Subcutaneous preadipocyte (primary cell): Measurements from ENCODE around the genes ISLR and ARID3B.

GRCh38 chr15:72873601-72873930, 90.0 kb upstream of the ADPGK start:
- CAGE, long polyA plus RNA, result no peak

DNA sequence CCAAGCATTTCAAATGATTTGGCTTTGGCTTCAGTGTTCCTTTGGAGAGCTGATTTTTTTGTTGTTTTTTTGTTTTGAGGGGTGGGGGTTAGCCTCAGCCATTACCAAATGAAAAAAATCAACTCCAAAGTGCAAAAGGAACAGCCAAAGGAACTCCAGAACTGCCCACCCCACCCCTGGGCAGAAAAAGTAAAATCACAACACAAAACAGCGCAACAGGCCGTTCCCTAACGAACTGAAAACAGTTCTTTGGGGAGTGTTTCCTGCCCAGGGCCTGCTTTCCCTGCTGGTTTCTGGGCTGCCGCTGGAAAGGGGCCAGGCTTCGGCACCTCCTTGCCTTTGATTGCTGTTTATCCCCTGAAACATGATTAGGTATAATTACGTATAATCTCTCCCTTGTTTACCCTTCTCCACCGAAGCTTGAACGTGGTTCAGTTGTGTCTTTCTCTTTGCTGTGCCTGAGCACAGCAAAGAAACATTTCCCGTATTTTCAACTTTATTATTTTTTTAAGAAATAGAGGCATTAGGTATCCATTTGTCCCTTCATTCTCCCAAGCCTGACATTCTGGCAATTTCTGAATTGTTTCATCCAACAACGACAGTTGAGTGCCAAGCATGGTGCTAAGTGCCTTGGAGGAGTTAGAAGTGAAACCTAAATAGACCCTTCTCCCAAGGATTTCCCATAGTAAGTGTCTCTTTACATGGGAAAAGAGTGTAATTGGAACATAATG, 57.4 kb upstream of the NEO1 start:
- CAGE, long polyA plus RNA, result no peak

- CAGE, long polyA plus RNA, result no peak
Measured at GRCh38 chr15:73560307-73561079, 72.7 kb downstream of the NPTN start.

DNA sequence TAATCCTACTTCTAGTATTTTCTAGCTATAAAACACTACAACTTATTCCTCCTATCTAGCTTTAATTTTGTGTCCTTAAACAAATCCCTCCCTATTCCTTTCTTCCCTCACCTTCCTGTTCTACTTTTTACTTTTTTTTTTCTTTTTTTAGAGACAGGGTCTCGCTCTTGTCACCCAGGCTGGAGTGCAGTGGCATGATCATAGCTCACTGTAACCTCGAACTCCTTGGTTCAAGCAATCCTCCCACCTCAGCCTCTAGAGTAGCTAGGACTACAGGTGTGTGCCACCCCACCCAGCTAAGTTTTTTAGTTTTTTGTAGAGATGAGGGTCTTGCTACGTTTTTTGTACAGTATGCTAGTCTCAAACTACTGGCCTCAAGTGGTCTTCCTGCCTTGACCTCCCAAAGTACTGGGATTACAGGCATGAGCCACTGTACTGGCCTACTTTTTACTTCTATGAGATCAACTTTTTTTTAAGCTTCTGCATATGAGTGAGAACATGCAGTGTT, 23.2 kb downstream of the NPTN start:
- CAGE, long polyA plus RNA, result no peak

- CAGE, long polyA plus RNA, result no peak
Measured at GRCh38 chr15:73684644-73685473, 676 bp downstream of the CD276 start.

DNA sequence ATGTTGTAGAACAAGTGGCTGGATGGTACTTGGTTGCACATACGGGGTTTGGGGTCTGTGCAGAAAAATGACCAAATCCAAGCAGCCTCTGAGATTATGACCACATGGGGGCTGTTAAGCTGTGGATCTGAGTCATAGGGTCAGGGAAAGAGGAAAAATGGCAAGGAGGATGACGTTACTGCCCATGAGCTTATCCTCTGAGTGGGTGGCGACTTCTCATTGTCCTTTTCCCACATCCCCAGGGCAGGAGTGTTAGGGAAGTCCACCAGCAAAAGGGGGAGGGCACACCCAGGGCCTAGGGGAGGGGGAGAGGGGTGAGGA, 2.5 kb downstream of the CD276 start:
- CAGE, long polyA plus RNA, result no peak

DNA sequence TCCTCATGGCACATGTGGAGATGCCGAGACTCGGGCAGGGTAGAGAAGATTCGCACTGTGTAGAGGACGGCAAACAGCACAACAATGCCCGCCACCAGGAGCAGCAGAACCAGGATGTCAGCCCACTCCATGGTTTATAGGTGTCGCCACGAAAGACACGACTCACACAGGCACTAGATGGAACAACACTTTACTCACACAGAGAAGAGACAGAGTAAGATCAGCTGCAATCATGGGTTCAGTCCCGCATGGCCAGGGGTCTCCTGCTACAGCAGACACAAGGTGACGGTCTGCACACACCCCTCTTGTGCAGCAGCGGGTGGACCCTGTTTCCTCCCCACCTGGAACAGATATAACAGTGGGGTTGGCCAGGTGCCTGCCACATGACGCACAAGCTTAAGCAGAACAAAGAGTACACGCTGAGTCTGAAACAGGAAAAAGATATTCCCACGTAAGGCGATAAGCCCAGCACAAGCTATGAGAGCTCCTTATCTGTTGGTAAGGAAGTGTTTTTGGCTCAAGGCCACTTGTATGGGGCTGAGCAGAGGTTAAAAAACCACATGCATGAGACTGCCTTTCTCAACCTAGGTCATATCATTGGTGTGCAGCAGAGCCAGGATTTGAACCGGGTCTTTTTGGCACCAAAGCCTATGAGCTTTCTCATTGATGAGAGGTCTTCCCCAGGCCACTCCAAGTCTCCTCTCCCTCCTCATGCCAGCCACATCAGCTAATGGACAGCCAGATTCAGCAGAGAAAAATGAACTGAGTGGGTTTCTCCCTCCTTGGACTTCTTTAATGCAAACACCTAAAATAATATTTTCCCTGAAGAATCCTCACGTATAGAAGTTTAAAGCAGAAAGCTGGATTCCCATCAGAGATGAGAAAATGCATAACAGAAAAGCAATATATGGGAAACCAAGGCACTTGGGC, 2.3 kb upstream of the TBC1D21 start:
- CAGE, long polyA plus RNA, result no peak

DNA sequence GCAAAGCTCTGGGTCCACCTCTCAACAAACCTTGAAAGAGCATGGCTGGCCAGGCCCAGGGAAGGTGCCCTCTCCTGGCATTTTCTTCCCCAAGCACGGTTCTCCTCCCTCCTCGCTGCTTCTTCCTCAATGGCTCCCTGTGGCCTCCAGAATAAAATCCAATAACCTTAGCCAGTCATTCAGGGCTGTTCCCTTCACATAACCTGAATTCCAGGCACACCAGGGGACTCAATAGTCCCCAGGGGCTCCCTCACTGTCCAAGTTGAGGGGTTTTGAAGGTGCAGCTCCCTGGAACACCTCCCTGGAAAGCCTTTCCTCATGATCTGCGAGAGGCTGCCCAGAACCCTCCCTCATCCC, 11.9 kb downstream of the TBC1D21 start:
- CAGE, long polyA plus RNA, result no peak

- CAGE, long polyA plus RNA, result no peak
Measured at GRCh38 chr15:73946964-73947426, 20.7 kb downstream of the LOXL1 start.

GRCh38 chr15:73950855-73951511, 24.7 kb downstream of the LOXL1 start:
- CAGE, long polyA plus RNA, result no peak

DNA sequence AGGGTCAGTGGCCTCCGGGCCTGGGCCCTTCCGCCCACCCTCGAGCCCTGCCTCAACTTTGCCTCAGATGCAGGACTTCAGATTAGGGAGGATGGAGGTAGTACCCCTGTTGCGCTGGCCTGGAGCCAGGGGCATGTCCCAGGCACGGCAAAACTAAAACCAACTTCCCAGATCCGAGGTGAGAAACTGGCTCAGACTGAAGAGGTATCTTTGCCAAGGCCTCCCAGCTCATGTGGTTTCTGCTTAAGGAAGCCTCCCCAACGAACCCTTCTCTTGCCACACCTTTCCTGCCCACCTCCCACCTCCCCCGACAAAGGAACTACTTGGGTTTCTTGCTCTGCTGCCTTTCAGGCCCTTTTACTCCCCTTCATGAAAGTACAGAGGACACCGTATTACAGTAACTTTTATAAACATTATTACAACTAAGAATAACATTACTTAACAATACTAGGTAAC, 716 bp downstream of the PML start:
- CAGE, long polyA plus RNA, result no peak

GRCh38 chr15:74010869-74011651, 16.5 kb downstream of the PML start:
- CAGE, long polyA plus RNA, result no peak

DNA sequence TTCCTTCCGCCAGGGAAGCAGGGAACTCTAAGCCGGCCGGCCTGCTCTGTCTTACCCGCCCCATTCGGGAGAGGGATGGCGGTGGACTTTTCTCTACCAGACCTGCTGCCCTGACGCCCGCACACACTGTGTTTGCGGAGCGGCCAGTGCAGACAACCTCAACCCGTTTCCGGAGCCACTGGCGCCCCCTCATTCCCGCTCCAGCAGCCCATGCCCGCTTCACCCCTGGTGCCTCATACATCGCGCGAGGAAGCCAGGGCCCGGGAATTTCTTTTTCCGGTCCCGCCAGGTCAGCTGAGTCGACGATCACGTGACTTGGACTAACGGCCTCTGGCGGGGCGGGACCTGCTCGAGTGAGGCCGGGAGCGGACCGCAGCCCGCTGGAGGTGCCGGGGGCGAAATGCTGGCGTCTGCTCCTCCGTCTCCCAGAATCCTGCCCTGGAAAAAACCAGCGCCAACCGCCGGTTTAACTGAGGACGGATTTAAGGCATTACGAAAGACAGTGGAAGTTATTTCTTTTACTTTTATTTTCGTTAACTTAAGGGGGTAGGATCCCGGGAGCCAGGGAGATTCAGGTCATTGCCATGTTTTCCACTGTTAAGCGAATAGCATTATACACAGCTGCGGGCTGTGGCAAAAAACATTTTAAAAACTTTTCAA, 17.7 kb upstream of the GOLGA6A start:
- CAGE, long polyA plus RNA, result no peak

- CAGE, long polyA plus RNA, result no peak
Measured at GRCh38 chr15:74130735-74131094, 329 bp downstream of the ISLR2 start.

GRCh38 chr15:74173443-74174088, at the start of gene ISLR:
ISLR (plus strand) TSS chr15:74173710.
- CAGE, long polyA plus RNA, result no peak

DNA sequence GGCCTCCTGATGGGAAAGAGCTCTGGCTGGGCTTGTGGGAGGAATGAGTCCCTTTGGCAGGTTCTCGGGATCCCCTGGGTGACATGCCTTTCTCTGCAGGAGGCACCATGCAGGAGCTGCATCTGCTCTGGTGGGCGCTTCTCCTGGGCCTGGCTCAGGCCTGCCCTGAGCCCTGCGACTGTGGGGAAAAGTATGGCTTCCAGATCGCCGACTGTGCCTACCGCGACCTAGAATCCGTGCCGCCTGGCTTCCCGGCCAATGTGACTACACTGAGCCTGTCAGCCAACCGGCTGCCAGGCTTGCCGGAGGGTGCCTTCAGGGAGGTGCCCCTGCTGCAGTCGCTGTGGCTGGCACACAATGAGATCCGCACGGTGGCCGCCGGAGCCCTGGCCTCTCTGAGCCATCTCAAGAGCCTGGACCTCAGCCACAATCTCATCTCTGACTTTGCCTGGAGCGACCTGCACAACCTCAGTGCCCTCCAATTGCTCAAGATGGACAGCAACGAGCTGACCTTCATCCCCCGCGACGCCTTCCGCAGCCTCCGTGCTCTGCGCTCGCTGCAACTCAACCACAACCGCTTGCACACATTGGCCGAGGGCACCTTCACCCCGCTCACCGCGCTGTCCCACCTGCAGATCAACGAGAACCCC, 1.4 kb downstream of the ISLR start:
- CAGE, long polyA plus RNA, result no peak

- CAGE, long polyA plus RNA, result no peak
Measured at GRCh38 chr15:74374198-74375043, 7.0 kb upstream of the CYP11A1 start.

- CAGE, long polyA plus RNA, result no peak
Measured at GRCh38 chr15:74541107-74541840, at the start of gene ARID3B. ARID3B (plus strand) TSS chr15:74541220.

DNA sequence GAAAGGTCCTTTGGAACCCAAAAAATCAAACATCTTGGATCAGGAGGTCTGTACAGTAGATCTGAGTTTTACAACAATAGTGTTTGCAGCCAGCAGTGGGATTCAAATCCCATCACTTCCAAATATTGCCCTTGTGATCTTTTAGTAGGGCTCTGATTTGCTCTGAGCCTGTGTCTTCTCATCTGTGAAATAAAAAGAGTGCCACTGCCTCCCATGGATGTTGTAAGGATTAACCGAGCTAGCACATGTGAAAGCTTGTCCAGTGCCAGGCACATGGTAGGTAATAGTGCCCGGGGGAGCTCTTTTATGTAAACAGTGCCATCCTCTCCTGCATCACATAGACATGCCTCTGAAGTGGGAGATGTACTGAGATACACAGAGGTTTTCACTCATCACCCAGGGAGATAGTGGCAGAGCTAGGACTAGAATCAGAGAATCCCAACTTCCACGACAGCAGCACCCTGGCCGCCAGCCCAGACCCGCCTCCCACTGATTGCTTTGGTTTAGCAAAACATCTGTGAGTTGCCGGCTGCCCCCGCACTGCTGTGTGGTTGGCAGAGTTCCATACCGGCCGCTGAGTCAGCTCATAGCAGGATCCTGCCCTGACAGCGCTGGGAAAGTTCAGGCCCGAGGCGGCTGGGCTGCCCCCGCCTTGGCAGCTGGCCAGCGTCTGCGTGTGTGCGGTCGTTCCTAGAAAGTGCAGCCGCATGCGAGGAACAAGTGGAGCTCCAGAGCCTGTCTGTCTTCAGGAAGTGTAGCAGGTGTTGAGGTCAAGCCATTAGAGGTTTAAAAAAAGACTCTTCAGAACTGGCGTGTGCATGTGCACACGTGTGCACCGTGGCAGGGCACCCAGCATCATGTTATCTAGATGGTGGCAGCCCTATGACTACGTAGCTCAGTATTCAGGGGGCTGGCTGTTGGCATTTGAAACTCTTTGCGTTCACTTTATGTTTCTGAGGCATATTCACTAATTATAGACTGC, 5.0 kb downstream of the ARID3B start:
- CAGE, long polyA plus RNA, result no peak

DNA sequence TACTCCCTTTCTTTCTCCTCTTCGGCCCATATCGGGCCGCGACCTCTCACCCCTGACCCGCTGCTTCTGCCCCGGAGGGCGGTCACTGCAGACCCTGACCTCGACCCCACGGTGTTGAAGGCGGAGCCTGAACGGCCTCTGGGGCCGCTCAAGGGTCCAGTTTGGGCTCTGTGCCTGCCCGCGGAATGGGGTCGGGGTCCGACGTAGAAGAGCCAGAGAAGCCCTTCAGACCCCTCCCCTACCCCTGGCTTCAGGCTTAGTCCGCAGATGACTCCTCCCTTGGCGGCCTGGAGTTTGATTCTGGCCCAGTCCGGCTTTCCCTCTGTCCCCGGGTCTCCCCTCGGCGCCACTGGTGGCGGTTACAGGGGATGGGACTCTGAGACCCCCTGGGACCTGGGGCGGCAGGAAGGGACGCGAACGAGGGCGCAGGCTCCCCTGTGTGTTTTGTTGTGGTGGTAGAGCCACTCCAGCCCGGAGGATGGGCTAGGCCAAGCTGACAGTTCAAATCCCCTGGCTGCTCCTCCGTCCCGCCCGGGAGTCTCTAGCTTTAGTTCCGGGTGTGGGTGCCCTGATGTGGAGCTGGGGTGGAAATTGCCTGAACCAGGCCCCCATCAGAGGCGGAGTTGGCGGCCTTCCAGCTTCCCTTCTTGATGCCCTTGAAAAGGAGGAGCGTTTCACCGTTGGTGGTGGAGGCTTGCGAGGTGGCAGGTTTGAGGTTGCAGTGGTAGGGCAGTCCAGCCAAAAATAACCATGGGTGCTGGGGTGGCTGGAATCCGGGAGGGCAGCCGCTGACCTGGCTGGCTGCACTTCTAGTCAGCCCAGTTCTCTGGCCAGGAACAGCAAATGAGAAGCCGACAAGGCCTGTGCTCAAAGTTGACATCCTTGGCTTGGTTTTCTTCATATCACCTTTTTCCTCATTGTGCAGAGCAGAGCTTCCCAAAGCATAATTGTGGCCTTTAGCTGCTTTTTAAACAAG, 646 bp downstream of the CLK3 start:
- CAGE, long polyA plus RNA, result no peak